H7 (cell line): ENCODE measurements around a stretch of chr1.

- RAMPAGE, long total RNA: no peak
Measured at GRCh38 chr1:243421225-243421697, 165.4 kb downstream of the SDCCAG8 start.

GRCh38 chr1:243421698-243422442 lies 166.0 kb downstream of the SDCCAG8 start:
- RAMPAGE, long total RNA: no peak

DNA sequence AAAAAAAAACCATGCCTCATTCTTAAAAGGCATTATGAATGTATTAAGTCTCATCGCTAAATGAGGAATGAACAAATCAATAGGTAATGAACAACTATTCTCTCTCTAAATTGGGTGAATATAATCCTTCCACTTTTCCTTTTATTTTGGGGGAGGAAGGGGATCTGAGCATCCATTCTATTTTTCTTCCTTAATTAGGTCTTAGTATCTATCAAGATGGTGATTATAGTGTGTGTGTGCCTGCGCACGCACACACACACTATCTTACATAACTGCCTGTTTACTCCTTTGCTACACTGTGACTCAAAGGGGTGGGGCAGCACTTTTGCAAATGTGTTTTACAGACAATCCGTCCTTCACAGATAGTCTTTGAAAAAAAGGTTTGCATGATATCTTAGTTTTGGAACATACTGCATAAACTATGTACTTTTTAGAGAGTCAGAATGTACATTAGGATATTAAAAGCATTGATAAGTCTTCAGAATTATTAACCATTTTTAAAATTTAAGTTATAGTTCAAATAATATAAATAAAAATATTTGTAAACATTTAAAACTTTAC lies 191.5 kb downstream of the SDCCAG8 start:
- RAMPAGE, long total RNA: no peak

- RAMPAGE, long total RNA: no peak
Measured at GRCh38 chr1:243454622-243454967, 198.8 kb downstream of the SDCCAG8 start.

GRCh38 chr1:243473303-243473873 lies 217.5 kb downstream of the SDCCAG8 start:
- RAMPAGE, long total RNA: no peak

GRCh38 chr1:243495399-243496758 lies 240.0 kb downstream of the SDCCAG8 start:
- RAMPAGE, long total RNA: no peak

DNA sequence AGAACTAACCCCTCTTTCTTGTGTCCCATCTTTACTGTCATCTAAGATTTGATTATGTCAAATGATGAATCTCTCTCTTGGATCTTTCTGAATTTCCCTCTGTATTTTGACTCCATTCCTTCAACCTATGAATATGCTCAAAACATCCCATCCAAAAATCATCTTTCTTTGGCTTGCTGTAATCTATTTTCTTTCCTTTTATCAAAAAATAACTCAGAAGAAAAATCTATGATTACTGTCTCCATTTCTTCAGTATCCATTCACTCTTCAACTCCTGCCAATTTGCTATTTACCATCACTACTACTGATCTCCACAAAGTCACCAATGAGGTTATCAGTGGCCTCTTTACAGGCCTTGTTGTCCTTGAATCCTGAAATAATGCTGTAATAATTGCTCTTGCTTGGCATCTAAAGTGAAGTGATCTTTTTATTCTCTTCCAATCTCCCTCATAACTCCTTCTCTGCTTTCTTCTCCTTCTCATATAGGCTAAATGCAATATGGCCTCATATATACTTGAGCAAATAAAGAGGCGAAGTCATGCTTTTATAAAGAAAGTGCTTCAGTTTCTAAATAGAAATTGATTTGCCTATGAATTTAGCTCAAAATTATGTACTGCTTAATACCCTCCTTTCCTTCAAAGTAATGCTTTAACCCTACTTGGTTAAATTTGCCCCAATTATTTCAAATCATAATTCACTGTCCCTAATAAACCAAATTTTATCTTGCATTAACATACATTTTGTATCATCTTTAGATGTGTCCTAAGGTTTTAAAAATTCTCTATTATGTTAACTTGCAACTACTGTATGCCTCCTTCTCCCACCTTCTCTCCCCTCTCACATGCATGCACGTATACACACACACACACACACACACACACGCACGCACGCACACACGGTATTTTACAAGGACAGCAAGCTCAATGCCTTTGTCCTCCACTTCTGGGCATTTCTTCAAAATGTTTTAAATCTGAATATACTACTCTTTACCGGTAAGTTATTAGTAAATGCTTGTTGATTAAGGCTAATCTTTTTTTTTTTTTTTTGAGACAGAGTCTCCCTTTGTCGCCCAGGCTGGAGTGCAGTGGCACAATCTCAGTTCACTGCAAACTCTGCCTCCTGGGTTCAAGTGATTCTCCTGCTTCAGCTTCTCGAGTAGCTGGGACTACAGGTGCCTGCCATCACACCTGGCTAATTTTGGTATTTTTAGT lies 100.1 kb downstream of the AKT3 start:
- RAMPAGE, long total RNA: no peak

GRCh38 chr1:243787596-243788287 lies 62.3 kb downstream of the AKT3 start:
- RAMPAGE, long total RNA: no peak

DNA sequence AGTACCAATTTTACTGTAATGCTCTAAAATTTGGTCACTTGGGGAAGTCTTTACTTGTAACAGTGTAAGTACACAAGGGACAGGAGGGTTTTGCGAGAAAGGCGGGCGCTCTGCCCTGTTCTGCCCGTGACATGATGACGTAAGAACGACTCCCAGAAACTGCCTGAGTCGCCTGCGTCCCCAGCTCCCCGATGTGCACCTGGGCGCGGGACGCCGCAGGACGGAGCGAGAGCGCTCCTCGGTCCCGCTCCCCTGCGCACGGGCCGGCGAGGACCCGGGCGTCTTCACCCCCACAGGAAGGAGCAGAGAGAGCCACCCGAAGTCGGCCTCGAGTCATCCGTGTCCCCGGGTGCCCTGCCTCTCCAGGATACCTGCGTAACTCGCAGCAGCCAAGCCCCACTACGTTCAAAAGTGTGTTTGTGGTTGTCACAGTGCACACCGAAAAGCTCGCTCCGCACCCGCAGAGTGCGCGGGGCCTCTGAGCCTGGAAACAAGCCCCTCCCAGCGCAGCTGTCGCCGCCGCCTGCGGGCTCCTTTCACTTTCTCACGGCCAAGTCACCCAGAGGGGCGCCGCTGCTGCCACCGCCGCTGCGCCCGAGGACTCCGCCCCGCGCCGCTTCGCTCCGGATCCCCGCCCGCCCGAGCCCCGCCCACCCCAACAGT lies 3.3 kb upstream of the ZBTB18 start:
- RAMPAGE, long total RNA: no peak

- RAMPAGE, long total RNA: no peak
Measured at GRCh38 chr1:244053709-244054207, 2.7 kb downstream of the ZBTB18 start.

- RAMPAGE, long total RNA: no peak
Measured at GRCh38 chr1:244089694-244090199, 38.7 kb downstream of the ZBTB18 start.

DNA sequence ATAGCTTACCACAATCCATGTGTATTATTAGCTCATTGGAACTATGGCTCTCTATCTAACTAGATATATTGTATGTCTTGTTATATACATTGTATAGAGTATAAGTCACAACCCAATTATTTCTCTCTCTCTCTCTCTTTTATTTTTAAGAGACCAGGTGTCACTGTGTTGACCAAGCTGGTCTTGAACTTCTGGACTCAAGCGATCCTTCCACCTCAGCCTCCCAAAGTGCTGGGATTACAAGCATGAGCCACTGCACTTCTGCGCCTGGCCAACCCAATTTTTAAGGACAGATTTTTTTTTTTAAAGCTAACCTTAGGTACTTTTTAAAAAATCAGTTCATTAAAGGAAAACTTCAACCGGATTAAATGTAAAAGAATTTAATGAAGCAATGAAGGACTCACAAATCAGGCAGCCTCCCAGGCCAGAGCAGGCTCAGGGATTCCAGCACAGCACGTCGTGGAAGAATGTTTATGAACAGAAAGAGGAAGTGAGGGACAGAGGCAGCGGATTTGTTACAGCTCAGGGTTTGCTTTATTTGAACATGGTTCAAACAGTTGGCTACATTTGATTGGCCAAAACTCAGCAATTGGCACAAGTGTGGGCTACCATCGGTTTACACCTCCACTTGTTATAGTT lies 27.6 kb upstream of the C1orf100 start:
- RAMPAGE, long total RNA: no peak

GRCh38 chr1:244435586-244436079 lies 16.1 kb downstream of the ADSS2 start:
- RAMPAGE, long total RNA: no peak

GRCh38 chr1:244450596-244450890 lies 1.2 kb downstream of the ADSS2 start:
- RAMPAGE, long total RNA: no peak

GRCh38 chr1:244815550-244816342 lies 19.7 kb upstream of the COX20 start:
- RAMPAGE, long total RNA: start-site peak on the plus strand at chr1:244815766-244815798, 20 reads

DNA sequence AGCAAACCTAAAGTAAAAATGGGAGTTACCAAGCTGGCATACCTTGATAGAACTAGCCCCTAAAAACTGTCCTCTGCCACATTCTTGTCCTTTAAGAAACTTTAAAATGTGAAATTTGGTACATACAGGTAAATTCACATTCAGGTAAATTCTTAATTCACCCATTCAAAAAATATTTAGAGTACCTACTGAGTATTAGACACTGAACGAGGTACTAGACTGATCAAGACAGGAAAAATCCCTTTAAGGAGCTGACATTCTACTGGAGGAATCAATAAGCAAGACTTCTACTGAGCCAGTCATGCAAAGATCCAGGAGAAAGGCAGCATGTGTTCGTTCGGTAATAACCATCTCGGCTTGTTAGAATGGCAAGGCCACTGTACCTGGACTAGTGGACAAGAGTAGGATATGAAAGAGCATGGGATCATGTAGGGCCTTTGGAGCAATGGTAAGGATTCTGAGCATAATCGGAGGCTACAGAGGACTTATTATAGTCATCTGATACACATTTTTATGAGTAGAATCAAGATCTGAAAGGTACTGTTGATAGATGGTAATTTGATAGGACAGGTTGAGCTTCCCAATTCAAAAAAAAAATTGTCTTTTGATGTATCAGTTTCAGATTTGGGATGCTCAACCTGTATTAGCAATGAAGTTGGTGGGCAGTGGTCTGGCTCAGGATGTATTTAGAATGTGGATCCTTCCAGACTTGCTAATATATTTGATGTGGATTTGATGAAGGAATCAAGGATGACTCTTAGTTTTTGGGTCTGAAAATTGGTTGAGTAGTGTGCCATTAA lies 2.2 kb downstream of the COX20 start:
- RAMPAGE, long total RNA: no peak

- RAMPAGE, long total RNA: no peak
Measured at GRCh38 chr1:244839904-244841144, 4.9 kb downstream of the COX20 start.

- RAMPAGE, long total RNA: no peak
Measured at GRCh38 chr1:244843481-244844295, 8.2 kb downstream of the COX20 start.

DNA sequence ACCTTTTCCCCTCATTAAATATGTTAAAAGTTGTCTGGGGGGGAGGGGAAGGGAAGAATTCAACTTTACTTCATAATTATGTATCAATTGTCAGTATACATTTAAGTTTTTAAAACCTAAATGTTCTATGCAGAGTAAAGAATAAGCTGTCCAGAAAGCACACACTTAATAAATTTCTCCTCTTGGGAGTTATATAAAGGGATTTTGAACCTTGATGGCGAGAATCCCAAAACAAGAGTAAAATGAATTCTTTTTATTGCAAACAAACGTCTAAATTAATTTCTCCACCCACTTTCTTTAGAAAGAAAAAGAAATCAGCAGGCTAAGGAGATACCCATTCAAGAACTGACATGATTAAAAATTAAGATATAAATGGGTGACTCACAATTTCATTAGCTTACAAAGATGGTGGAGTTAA lies 11.2 kb downstream of the HNRNPU start:
- RAMPAGE, long total RNA: no peak

DNA sequence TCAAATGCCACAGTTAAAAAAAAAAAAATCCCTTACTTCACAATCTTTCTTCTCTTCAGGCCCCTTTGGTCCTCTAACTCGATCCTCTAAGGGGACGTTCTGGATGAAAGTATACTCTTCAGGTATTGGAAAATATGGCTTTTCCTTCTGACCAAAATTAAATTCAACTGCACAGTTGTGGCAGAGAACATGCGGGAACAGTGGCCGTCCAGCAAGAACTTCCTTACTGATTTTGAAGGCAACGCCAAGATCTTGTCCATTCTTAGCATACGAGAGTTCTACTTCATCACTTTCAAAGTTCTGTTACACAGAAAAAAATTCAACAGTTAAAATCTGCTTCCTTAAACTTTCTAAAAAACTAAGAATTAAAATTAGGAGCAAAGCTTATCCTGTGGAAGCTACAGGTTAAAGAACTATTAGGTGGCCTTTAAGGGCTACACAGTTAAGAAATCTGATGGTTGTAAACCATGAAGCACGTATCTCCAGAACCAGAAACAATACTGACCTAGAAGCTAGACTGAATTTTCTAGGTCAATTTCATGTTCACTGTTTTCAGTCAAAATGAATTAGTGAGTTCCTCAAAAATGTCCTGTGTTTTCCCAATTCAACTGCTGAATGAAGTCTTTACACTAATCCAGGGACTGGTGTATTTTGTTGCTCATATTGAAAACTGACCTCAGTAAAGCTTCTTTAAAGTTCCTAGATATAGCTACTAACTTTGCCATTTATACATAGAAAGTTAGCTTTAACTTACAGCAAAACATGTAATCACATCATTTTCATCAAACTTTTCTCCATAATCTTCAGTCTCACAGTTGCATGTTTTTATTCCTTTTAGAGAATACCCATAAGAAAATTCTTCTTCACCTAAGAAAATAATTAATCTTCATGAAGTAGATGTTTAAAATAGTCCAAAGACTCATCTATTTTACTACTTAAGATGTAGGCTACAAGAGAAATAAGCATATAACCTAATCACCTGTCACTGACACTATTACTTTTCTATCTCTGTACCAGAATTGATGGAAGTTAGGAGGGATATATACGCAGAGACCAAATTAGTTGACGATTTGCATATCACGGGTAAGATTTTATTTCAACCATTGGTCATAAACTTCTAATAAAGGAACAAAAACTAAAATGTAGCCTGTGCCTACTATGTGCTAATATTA lies 6.0 kb downstream of the HNRNPU start:
- RAMPAGE, long total RNA: no peak